Metanephros (tissue), 2 donors: ENCODE results near the genes DHX40, USP32 and PPM1D.

- RAMPAGE, long total RNA = no peak
Observed at GRCh38 chr17:59362153-59362818, 30.8 kb downstream of the YPEL2 start.

DNA sequence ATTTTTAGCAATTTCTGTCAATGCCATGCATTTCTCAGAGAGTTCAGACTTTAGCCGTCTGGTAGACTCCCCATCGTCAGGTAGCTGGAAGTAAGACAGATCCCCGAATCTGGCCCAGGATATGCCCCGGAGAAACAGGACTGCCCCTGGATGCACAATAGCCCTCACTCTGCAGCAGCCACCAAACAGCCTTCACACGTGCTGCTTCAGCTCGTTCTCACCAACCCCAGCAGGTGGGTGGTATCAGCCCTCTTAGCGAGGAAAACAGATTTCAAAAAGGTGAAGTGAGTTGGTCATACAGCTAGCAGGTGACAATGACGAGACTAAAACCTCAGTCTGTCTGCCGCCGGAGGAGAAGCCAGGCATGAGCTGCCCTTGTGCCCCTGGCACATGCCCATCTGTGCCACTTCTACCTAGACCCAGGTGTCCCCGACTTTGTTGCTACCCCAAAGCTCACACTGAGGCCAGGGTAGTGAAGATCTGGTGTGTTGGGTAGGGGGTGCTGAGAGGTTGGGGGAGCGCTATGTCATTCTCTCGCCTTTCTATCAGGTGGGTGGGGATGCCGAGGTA is 92.5 kb downstream of the YPEL2 start:
- RAMPAGE, long total RNA = no peak

DNA sequence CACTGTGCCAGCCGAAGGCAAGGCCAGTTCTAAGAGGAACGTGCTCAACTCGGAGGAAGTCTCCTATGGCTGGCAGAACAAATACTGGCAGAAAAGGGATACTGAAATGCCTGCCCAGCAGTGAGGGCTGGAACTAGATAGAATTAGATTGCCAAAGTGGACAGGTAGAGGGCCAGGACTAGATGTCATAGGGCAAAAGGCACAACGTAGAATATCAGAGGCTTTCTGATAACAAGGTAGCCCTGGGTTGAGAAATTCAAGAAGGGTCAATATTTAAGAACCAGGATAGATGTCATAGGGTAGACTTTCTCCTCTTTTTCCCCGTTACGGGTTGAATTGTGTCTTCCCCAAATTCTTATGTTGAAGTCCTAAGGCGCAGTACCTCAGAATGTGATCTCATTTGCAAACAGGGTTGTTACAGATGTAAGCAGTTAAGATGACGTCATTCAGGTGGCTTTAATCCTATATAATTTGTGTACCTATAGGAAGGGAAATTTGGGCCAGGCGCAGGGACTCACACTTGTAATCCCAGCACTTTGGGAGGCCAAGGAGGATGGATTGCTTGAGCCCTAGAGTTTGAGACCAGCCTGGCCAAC is 99.6 kb upstream of the DHX40 start:
- RAMPAGE, long total RNA = no peak

GRCh38 chr17:59565315-59566014 is at the start of gene DHX40:
Gene DHX40 (plus strand): TSS chr17:59565610.
- RAMPAGE, long total RNA = no peak

DNA sequence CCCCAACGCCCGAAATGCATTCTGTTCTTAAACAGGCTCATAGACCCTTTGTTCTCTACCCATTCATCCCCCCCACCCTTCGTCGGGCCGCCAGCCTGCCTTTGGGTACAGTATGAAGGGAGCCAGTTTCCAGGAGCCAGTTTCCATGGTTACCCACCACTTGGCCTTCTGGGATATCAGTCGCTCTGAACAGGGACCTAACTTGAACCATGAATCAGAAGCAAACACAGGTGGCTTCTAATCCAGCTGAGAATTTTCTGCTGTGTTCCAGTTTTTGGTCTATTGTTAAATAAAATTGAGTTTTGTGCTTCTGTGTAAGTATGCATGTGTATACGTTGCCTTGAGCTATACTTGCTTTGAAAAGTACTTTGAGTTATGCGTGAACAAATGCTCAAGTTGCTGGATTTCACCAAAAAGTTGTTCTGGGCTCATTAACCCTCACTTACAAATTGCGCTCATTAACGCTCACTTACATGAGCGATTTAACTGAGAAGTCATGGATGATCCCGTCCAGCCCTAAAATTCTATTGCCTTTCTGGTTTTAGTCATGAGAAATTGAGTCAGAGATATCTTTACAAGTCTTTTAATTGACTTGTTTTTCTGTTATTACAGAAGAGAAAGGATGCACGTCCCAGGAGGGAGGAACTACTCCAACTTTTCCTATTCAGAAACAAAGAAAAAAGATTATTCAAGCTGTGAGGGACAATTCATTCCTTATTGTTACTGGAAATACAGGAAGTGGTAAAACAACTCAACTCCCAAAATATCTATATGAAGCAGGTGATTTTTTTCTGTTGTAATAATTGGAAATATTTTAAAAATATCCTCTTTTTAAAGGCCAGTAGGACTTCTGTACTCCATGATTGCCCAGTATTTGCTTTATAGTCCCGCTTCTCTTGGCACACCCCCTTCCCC is 862 bp downstream of the DHX40 start:
- RAMPAGE, long total RNA = no peak

- RAMPAGE, long total RNA = no peak
Observed at GRCh38 chr17:59619009-59619381, 700 bp upstream of the CLTC start.

GRCh38 chr17:59783547-59783823 is 76.0 kb downstream of the VMP1 start:
- RAMPAGE, long total RNA = no peak

DNA sequence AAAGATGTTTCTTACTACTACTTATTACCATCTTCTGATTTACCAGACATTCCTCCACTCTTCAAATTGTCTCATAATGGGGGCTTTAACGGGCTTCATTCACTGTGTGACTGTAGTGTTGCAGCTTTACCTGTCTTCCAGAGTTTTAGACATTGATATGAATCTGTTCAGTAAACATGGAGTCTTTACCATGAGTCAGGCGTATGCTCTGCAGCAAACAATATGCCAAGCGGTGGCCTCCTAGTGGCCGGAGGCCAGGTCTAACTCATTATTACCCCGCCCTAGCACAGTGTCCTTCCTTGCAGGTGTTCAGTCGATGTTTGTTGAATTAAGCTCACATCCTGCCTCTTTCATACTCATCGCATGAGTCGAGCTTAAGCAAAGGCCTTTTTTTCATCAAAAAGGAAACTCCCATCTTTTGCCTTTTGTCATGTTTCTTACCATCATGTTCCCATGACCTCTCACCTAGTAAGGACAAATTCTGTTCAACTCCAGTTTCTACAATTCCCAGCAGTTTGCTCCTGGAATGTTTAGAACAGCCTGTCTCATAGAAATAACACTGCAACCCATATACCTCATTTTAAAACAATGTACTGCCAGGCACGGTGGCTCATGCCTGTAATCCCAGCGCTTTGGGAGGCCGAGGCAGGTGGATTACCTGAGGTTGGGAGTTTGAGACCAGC is 39.4 kb downstream of the TUBD1 start:
- RAMPAGE, long total RNA = no peak

DNA sequence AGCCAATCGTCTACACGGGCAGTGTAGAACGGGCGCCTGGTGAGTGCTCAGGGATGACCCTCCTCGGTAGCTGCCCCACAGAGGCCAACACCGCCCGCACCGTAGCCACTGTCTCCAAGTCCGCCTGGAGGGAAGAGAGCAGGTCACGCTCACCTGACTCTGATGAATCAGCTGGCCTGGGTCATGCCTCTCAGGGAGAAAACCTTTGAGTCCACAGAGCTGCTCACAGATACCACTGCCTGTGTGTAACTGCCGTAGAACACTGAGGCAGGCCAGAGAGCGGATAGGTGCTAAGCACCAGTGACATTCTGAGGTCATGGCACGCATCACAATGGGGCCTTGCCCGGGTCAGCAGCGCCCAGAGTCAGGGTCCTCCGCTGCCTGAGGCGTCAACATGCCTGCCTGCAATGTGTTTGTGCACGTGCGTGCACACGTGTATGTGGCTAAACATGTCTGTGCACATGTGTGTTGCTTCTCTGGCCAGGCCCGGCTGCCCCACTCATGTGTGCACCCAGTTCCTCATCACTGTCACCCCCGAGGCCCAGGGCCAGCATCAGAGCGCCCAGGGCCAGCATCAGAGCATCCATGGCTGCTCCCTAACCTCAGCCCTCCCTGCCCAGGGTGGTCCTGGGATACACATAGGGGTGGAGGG is 54.4 kb upstream of the RNFT1 start:
- RAMPAGE, long total RNA = no peak

- RAMPAGE, long total RNA = no peak
Observed at GRCh38 chr17:60087992-60088586, 9.4 kb upstream of the HEATR6 start.

GRCh38 chr17:60094568-60095254 is 16.0 kb upstream of the HEATR6 start:
- RAMPAGE, long total RNA = no peak

- RAMPAGE, long total RNA = no peak
Observed at GRCh38 chr17:60161638-60161999, 11.8 kb downstream of the CA4 start.

GRCh38 chr17:60342056-60342996 is 49.6 kb downstream of the USP32 start:
- RAMPAGE, long total RNA = no peak

- RAMPAGE, long total RNA = no peak
Observed at GRCh38 chr17:60391852-60392797, at the start of gene USP32. Gene USP32 (minus strand): TSS chr17:60392133.

GRCh38 chr17:60421096-60422231 is 825 bp upstream of the CHCT1 start:
- RAMPAGE, long total RNA = no peak

DNA sequence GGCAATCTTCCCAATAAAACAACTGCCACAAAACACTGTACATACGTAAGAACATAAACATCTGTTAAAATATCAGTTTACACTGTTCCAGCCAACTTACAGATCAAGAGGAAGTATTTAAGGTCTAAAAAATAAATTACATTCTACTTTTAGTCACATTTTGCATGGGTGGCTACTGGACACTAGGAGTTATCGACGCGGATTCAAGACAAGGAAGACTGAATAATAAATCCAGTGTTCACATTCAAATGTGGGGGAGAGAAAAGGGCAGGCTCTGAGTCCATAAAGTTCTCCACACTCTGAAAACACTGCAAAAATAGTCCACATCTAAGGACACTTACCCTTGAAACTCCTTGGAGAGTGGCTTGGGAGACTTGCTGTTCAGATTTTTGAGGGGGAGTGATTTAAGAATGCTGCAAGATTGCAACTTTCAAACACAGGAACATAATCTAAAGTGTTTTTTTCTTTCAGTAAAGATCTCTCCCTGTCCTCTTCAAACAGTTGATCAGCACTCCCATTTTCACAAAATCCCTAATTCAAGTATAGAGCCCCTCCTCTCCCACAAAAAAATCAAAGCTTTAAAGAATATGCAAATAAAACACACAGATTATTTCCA is 1.3 kb downstream of the APPBP2 start:
- RAMPAGE, long total RNA = no peak

GRCh38 chr17:60599449-60599865 is 536 bp upstream of the PPM1D start:
- RAMPAGE, long total RNA = no peak

- RAMPAGE, long total RNA = no peak
Observed at GRCh38 chr17:60600128-60601145, at the start of gene PPM1D. Gene PPM1D (plus strand): TSS chr17:60600193.

GRCh38 chr17:60886608-60887888 is 209.4 kb downstream of the BCAS3 start:
- RAMPAGE, long total RNA = no peak

DNA sequence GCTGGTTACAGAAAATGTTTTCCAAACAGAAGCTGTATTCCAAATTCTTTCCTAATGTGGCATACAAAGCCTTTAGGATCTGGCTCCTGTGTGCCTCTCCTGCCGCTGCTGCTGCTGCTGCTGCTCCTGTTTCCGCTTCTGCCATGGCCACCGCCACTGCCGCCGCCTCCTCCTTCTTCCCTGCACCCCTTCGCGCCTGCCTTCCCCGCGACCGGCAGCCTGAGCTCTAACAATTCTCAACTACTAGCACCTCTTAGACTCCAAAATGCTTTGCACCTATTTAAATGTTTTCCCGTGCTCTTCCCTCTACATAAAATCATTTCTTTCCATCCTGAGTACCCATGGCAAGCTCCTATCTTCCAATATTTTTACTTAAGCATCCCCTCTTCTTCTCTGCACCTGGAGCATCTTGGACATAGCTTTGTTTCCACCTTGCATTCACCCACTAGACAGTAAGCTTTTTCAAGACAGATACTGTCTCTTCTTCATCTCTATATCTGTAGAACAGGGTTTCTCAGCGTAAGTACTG is 263.7 kb upstream of the TBX2 start:
- RAMPAGE, long total RNA = no peak